LUHMES (cell line): Measurements from ENCODE around the gene SNX19.

DNA sequence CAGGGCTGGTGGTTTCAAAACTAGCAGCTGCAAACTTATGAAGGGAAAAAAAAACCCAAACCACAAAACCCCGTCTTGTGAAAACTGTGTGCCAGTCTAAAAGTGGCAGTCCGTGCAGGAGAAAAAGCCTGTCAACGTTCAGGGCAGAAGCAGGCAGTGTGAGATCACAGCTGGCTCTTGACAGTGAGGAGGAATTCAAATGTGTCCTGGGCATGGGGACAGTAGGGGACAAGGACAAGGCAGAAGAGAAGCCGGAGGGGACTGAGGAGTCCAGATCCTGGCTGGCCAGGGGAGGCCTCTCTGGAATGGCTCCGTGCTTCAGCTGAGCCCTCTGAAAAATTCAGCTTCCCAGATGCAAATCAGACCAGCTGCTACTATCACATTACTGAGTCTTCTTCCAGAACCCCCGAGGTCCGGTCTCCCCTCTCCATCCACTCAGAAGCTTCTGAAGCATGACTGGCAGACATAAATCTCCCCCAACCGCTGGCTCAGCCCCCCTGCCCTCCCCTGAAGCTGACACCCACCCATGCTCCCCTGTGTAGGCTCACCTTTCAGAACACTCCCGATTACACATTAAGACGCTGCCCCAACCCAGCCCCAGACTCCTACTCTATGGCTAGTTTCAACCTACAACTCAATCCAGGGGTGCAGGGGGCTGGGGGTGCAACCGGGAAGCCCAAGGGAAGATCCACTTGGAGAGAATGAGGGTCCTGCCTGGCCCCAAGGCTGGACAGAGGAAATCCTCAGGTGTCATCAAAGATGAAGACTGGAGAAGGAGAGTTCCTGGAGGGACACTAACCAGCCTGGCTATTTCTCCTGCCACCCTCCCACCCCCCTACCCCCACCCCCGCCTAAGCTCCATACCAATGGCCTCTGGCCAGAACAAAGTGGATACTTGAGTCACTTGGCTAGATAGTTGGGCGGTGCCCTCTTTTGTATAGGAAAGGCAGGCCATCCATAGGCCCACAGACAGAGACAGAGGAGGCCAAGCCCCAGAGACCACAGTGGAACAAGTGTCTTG lies 32.1 kb downstream of the FLI1 start:
- PRO-cap: no peak

DNA sequence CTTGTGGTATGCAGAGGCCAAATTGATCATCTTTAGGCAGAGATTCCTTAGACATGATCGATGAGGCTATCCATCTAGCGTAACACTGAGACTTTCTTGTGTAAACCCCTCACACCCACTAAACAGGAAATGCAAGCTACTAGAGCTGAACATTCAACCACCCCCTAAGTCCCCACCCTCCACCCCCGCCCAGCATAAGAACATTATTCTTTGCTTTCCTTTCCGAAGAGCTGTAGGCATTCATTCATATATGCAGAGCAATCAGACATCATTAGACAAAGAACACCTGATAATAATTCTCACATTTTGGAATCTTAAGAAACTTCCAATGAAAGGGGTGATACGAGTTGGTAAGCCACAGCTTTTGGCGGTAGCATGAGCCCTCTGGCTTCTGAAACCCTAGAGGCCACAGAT lies 42.1 kb downstream of the FLI1 start:
- PRO-cap: no peak

GRCh38 chr11:128811179-128811714 lies 55.8 kb downstream of the KCNJ1 start:
- PRO-cap: no peak

GRCh38 chr11:129012742-129013429 lies 70.2 kb upstream of the TP53AIP1 start:
- PRO-cap: no peak

DNA sequence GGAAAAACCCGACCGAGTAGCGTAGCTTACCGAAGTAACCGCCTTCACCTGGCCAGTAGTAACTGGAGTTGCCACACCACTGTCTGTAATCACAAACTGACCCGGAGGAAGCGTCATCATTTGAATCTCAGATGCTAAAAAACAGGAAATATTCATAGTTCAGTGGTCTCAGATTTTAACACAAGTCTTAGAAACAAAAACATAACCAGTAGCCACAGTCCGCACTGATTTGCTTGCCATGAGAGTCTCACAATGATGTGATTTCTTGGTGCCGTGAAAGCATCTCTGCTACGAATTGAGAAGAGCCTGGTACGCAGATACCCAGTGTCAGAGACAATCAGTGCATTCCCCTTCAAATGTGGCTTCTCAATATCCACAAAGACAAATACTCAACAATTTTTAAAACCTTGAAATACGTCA lies 10.2 kb upstream of the NFRKB start:
- PRO-cap: no peak

DNA sequence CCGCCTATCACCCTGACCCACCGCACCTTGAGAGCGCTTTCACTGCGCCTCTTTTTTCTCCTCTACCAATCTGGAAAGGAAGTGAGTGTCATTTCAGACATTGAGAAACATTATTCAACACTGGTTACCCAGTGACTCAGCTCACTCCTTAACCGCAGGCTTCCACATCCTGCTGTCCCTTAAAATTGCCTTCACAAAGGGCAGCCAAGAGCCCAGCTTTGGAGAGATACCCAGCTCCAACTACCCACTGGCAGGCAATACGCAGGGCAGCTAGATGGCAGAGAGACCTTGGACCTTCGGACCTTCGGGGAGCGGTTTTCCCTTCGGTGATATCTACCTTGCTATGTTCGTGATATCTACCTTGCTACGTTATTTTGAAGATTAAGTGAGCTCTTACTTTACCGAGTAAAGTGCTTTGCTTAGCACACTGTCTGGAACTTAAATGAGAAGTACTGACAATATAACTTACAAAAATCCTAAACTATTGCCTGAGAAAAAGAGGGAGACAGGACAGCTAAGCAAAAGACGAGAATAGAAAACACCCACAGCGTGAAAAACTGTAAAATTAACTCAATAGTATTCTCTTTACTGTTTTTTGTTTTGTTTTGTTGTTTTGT lies 955 bp upstream of the PRDM10 start:
- PRO-cap: no peak

DNA sequence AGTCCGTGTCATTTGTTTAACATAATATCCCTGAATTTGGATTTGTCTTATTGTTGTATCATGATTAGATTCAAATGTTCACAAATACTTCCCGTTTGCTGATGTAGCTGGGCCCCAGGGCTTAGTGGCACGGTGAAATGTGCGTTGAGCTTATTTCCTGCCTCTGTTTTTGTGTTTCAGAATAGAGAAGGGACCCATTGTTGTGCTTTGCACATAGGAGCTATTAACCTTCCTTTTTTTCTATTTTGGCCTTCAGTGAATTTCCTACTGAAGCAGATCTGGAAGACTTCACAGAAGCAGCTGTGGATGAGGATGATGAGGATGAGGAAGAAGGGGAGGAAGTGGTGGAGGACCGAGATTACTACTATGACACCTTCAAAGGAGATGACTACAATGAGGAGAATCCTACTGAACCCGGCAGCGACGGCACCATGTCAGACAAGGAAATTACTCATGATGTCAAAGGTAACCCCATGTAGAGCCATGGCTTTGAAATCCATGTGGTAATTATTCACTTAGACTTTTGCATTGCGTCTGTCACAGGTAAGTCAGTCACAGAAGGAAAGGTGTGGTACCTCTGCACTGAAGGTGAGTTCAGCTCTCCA lies 37.4 kb upstream of the ST14 start:
- PRO-cap: no peak

DNA sequence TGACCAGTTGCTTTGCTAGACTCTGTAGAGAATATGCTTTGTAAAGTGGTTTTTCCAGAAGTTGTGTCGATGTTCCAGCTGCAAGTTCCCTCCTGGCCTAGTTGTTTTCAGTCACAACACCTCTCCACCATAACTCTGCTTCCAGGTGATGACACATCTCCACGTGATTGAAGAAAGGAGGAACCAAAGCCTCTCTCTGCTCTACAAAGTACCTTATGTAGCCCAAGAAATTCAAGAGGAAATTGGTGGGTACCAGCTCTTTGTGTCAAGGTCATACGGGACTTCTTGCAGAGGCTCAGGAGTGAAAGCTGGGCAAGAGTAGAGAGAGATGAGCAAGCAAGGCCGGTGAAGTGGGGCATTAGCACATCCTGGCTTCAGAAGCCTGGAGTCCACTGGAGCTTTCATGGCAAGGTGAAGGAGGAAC lies 26.1 kb upstream of the ST14 start:
- PRO-cap: no peak

- PRO-cap: no peak
Observed at GRCh38 chr11:130141884-130142119, 17.8 kb upstream of the ST14 start.

- PRO-cap: no peak
Observed at GRCh38 chr11:130161220-130162047, 1.9 kb downstream of the ST14 start.

DNA sequence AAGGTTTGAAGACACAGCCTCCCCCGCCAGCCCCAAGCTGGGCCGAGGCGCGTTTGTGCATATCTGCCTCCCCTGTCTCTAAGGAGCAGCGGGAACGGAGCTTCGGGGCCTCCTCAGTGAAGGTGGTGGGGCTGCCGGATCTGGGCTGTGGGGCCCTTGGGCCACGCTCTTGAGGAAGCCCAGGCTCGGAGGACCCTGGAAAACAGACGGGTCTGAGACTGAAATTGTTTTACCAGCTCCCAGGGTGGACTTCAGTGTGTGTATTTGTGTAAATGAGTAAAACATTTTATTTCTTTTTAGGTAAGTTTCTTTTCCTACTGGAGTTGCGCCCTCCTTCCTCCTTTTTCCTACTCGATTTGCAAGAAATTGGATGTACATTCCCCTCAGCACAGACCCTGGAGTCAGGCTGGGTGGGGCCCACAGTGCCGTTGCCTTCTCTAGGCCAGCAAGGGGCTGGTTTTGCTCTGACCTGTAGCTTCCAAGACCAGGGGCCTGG lies 50.5 kb downstream of the ST14 start:
- PRO-cap: no peak

DNA sequence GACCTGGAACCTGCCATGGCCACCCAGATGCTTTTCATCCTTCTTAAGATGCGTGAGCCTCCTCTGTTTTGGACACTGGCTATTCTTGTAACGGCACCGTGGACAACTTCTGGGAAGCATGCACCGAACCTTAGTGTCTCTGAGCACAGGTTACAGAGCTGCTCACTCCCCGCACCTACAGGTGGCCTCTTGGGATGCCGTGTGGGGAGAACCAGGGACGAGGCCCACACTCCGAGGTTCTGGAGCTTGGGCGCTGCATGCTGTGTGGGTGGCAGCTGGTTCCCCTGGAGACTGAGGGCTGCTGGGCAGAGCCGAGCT lies 60.6 kb downstream of the ST14 start:
- PRO-cap: no peak

- PRO-cap: no peak
Observed at GRCh38 chr11:130566292-130566713, 117.9 kb downstream of the ADAMTS15 start.

- PRO-cap: no peak
Observed at GRCh38 chr11:130634808-130635464, 186.5 kb downstream of the ADAMTS15 start.

- PRO-cap: no peak
Observed at GRCh38 chr11:130726017-130726723, 190.1 kb downstream of the SNX19 start.

GRCh38 chr11:130891149-130891768 lies 25.0 kb downstream of the SNX19 start:
- PRO-cap: no peak

DNA sequence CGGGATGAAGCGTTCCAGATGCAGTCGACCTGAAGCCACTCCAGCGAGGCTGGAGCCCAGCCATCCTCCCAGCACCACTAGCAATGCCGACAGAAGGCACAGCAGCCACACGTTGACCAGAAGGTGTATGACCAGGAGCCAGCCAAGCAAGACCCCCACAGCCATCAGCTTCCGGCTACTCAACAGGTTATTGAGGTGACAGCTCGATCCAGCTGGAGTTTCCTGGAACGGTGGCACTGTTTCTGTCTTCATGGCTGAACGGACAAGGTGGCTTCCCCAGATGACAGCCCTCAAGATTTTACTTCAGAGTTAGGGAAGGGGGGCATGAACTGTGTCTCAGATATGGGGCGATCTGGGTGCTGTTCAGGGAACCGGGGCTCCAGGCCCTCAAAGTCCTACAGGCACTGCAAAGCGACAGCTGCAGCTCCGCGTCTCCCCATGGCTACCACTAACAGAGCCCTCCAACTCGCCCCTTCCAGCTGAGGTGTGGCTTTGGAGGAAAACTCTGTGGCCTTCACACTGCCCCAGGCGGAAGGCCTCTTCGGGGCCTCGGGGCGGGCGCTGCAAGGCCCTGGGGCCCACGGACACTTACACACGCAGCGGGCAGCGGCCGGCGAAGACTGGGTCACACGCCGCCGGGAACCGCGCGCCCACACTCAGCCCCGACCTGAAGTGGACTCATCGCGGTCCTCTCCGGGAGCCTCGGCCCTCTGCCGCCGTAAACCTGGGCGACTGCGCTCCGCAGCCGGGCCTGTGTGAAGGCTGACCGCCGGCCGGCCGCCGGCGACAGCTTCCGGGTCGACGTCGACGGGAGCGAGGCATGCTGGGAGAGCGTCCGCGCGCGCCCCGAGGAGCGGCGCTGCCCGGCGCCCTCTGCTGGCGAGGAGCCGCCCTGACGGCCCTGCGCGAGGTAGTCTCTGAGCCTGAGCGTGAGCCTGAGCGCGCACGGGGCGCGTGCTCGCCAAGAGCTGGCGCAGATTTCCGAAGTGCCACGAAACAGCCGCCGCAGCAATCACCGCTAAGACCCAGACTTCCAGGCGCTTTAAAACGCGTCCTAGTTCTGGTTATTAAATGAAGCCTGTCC lies at the start of gene SNX19:
Gene SNX19, minus strand, starts transcription at position 792 of the 1,084 bp plus-strand sequence.
- PRO-cap: bidirectional peak, plus-strand start at position 963 of the sequence, minus-strand start at position 788 of the sequence

DNA sequence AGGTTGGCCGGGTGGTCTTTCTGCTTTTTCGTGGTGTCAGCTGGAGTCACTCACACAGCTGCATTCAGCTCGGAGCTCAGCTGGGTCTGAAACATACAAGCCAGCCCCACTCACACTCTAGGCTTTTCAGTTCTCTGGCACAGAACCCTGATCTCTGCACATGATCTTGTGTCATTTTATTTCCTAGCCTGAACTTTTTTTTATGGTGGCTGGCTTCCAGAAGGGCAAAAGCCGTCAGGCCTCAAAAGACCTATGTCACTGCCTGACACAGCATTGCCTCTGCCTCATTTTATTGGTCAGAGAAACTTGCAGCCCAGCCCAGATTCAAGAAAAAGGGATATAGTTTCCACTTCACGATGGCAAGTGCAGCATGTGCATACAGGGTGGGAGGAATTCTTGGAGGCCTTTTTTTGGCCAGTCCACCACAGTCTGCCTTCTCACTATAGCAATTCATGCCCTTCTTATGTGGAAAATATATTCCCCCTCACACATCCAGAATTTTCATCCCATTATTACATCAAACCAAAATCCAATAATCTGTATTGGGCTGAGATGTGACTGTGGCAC lies 117.9 kb downstream of the NTM start:
- PRO-cap: no peak

DNA sequence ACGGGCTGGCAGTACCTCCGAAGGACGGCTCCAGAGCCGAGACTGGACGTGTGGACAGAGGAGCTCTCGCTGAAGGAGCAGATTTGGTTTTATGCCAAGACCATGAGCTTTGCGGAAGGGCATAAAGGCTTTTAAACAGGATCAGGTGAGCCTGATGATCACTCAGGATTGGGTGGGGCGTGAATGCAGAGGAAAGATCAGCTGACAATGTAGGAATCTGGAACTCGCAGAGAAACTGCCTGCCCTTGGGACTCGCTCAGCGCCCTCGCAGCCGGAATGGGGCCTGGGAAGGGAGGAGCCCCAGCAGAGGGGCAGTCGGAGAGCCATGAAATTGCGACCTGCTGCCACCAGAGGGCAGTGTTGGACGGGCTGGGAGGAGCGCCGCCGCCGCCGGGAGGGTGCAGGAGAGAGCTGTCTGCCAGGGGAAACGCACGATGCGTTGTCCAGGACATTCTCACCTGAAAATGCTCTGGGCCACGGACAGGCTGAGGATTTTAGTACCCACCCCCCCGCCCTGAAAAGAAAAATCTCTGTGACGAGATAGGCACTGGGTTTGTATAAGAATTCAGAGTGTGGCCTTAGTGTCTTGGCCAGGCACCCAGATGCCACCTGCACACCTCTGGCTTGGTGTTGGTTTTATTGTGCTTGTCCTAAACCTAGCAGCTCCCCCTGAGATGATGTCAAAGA lies 324.4 kb downstream of the NTM start:
- PRO-cap: no peak

- PRO-cap: no peak
Observed at GRCh38 chr11:131889207-131889696, 518.8 kb downstream of the NTM start.